HT-29 (cell line): ENCODE data around the gene TNFRSF4.

- RAMPAGE, long total RNA = no peak
These were observed 85.9 kb upstream of the SAMD11 start for GRCh38 chr1:837677-838347.

- RAMPAGE, long total RNA = no peak
These were observed 1.0 kb downstream of the SAMD11 start for GRCh38 chr1:924403-925521.

DNA sequence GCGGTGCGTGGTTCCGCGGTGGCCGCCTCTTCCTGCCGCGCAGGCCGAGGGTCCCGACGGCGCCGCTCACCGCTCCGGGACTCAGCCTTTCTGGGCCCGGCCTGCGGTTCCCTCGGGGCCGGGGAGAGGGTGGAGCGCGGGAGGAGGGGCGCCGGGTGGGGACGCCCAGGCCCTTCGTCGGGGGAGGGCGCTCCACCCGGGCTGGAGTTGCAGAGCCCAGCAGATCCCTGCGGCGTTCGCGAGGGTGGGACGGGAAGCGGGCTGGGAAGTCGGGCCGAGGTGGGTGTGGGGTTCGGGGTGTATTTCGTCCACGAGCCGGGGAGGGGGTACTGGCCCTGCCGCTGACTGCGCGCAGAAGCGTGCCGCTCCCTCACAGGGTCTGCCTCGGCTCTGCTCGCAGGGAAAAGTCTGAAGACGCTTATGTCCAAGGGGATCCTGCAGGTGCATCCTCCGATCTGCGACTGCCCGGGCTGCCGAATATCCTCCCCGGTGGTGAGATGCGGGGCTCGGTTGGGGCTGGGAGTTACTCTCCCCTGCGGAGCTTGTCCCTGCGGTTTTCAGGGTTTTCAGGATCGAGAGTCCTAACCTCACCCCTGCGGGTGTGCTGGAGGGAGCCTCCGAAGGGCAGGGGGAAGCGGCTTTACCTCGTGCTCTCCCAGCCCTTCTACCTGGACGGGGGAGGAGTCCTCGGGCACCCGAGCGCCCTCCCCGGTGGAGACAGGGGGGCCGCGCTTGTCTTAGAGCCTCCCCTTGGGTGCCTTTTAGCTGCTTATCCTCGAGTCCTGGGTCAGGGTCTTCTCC lies 2.0 kb downstream of the SAMD11 start:
- RAMPAGE, long total RNA = no peak

GRCh38 chr1:940064-940677 lies 16.4 kb downstream of the SAMD11 start:
- RAMPAGE, long total RNA = no peak

DNA sequence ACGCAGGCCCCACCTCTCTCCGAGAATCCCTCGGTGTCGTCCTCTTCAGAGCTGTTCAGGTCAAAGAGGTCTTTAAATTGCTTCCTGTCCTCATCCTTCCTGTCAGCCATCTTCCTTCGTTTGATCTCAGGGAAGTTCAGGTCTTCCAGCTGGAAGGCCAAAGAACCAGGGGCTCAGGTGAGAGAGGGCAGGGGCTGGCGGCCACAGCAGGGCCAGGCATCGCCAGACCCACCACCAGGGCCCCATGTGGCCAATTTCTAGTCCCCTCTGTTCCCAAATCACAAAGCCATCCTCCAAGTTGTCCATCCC lies 13.6 kb downstream of the NOC2L start:
- RAMPAGE, long total RNA = no peak

- RAMPAGE, long total RNA = no peak
These were observed 846 bp upstream of the HES4 start for GRCh38 chr1:1000432-1001453.

DNA sequence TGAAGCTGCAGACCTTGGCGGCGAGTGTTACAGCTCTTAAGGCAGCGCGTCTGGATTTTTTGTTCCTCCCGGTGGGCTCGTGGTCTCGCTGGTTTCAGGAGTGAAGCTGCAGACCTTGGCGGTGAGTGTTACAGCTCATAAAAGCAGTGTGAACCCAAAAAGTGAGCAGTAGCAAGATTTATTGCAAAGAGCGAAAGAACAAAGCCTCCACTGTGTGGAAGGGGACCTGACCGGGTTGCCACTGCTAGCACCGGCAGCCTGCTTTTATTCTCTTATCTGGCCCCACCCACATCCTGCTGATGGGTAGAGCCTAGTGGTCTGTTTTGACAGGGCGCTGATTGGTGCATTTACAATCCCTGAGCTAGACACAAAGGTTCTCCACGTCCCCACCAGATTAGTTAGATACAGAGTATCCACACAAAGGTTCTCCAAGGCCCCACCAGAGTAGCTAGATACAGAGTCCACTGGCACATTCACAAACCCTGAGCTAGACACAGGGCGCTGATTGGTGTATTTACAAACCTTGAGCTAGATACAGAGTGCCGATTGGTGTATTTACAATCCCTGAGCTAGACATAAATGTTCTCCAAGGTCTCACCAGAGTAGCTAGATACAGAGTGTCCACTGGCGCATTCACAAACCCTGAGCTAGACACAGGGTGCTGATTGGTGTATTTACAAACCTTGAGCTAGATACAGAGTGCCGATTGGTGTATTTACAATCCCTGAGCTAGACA lies 2.4 kb upstream of the AGRN start:
- RAMPAGE, long total RNA = no peak

GRCh38 chr1:1021096-1021977 lies 1.4 kb downstream of the AGRN start:
- RAMPAGE, long total RNA = no peak

DNA sequence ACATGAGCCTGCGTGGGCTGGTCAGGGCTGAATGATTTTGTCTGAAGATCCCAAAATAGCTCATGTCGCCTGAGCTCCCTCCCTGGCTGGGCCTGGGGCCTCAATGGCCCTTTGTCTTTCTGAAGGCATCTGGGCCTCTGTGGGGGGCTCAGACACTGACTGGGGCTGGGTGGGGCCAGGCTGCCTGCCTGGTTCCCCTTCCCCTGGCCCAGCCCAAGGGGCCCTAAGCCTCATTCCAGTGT lies 11.4 kb downstream of the AGRN start:
- RAMPAGE, long total RNA = no peak

- RAMPAGE, long total RNA = no peak
These were observed 6.6 kb downstream of the RNF223 start for GRCh38 chr1:1067166-1068157.

DNA sequence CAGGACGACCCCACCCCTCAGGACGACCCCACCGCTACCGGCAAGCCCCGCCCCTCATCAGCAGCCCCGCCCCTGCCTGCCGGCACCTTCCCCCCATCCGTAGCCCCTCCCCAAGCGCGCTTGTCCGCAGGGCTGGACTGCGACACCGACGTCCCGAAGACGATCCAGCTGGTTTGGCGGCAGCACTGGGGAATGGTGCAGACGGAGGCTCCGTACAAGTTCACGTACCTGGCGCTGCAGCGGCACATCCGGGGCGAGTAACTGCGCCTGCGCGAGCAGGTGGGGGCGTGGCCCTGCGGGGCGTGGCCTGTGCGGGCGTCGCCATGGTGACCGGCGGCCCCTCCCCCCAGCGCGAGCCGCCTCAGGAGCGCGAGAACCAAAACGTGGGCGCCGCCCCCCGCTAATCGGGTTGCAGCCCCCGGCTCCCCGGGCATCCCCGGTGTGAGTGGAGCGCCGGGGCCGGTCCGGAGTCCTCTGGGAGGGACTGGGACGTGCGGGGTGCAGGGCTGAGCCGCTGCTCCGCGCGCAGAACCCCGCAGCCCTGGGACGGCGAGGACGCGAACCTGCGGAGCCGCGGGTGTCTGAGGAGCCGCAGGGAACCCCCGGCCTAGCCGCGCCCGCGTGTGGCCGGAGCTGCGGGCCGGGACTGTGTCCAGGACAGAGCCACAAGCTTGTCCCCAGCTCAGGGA lies 4.9 kb downstream of the RNF223 start:
- RAMPAGE, long total RNA = no peak

- RAMPAGE, long total RNA = no peak
These were observed 17.5 kb upstream of the C1orf159 start for GRCh38 chr1:1133355-1133816.

- RAMPAGE, long total RNA = no peak
These were observed 5.7 kb downstream of the TNFRSF18 start for GRCh38 chr1:1200610-1201196.

GRCh38 chr1:1202940-1203344 lies 3.5 kb downstream of the TNFRSF18 start:
- RAMPAGE, long total RNA = no peak

- RAMPAGE, long total RNA = no peak
These were observed at the start of gene TNFRSF4 for GRCh38 chr1:1213864-1214504. Gene TNFRSF4, minus strand, starts transcription at chr1:1214153.

DNA sequence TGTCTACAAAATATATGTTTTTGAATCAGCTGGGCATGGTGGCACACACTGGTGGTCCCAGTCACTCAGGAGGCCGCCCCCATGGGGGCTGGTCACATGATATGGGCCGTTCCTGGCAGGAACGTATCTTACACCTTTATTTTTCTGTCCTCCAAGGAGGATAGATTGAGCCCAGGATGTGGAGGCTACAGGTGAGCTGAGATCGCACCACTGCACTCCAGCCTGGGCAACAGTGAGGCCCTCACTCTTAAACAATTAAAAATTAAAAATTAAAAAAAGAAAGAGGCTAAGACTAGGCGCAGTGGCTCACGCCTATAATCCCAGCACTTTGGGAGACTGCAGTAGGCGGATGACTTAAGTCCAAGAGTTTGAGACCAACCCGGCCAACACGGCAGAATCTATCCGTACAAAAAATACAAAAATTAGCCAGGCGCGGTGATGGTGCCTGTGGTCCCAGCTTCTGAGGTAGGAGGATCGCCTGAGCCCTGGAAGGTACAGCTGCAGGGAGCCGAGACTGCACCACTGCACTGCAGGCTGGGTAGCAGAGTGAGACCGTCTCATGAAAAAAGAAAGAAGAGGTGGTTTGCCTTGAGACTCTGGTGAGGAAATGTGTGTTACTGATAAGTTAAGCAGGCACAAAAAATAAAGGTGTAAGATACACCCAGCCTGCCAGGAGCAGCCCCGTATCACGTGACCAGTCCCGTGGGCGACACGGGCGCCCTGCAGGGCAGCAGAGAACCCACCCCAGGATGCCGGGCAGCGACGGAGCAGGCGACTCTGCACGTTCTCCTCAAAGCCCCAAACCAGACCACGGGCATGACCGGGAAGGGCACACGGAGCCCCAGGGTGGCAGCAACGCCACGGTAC lies 7.7 kb upstream of the TNFRSF4 start:
- RAMPAGE, long total RNA = no peak

DNA sequence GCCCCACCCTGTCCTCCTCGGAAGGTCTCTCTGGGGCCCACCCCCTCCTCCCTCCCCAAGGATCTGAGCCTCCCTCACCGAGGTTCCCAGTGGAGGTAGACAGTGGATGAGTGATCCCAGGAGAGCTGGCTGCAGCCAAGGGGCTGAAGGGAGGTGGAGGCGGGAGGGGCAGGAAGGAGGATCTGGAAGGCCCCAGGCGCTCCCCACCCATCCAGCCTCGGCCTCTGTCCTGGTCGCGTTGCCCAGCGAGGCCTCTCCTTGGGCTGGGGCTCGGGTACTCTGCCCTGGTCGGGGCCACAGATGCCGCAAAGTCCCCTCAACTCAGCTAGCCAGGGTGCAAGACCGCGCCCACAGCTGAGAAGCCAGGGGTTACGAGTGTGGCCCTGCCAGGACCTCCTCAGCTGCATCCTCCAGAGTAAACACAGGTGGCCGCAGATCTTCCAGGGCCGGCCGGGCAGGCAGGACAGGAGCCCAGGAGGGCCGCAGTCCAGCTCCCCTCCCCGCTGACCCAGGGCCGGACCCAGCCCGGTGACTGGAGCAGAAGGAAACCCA lies 5.2 kb downstream of the B3GALT6 start:
- RAMPAGE, long total RNA = no peak

DNA sequence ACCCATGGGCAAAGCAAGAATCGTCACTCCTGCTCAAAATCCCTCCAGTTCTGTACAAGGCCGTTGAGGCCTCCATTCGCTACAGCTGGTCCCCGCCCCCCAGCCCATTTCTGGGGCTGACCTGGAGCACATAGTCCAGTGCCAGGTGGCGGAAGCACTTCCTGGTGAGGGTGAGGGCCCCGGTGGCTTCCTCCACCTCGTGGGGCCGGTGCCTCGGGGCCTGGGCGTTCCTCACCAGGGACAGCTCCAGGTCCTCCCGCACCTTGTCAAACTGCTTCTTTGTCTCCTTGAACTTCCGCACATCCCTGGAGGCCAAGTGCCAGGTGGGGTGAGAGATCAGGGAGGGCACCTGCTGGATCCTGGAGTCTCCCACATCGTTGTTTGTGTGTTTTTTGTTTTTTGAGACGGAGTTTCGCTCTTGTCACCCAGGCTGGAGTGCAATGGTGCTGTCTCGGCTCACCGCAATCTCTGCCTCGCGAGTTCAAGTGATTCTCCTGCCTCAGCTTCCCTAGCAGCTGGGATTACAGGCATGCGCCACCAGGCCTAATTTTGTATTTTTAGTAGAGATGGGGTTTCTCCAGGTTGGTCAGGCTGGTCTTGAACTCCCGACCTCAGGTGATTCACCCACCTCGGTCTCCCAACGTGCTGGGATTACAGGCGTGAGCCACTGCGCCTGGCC lies 7.2 kb downstream of the ACAP3 start:
- RAMPAGE, long total RNA = no peak

DNA sequence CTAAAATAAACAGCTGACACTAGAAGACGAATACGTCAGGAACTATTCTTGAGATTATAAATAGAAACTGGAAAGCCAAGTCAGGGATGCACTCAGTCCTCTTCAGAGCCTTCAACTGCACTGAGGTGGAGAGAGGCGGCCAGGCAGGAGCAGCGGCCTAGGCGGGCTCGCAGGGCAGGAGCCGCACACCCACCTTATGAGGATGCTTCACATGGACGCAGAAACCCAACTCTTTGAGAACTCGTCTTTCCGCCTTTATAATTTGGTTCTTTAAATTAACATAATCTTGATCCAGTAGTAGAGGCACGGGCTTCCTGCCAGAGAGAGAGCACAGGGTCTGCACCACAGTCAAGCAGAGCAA lies 4.0 kb downstream of the CCNL2 start:
- RAMPAGE, long total RNA = no peak

DNA sequence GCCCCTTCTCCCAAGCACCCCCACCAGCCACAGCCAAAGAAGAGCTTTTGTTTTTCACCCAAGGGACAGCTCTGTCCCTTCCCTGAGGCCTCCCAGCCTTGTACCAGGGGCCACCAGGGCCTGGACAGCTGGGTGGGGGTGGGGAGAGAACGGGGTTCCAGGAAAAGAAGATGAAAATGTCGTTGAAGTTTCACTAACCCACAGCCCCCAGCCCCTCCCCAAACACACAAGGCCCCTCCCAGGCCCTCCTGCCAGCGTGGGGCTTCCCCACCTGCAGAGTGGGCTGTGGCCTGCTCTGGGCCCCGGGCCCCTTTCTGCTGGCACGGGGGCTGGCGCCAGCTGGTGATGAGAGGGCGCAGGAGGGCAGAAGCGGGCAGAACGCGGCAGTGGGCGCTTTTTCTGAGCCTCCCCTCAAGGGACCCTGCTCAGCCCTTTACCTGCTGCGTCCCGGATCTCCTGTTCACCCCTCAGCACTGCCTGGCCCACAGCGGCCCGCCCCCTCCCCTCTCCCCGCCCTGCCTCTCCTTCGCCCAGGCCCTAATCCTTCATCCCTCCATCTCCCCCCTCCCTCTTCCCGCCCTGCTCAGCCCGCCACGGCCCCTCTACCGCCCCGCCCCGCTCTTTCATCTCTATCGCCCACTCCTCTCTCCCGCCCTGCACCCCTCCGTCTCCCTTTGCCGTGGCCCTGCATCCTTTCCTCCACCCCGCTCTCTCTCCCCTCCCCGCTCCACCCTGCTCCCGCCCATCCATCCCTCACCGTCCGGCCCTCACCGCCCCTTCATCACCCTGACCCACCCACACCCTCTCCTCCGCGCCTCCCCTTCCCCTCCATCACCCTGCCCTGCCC lies 1.1 kb downstream of the TMEM88B start:
- RAMPAGE, long total RNA = no peak